ENCODE data around the genes KANK3, OR1M1 and OLFM2.

DNA sequence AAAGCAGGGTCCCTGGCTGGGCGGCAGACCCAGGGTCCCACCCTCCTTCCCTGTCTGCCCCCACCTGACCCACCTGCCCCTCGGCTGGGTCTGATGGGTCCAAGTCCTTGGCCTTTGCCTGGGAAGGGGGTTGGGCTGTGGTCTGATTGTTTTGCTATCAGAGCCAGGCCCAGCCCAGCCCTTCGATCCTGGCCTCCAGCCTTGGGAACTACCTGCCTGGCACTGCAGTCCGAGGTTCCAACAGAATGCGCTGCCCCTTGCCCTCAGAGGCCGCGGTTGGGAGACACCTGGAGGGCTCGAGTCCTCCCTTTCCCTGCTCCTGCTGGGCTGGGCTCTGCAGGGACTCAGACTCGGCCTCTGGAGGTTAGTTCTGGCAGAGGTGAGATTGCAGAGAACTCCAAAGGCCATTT is 1.6 kb downstream of the CCL25 start:
- PRO-cap, result no peak

GRCh38 chr19:8194392-8194965 is 14.7 kb upstream of the CERS4 start:
- PRO-cap, result no peak

- PRO-cap, result no peak
Observed at GRCh38 chr19:8322424-8322549, 991 bp downstream of the RPS28 start.

DNA sequence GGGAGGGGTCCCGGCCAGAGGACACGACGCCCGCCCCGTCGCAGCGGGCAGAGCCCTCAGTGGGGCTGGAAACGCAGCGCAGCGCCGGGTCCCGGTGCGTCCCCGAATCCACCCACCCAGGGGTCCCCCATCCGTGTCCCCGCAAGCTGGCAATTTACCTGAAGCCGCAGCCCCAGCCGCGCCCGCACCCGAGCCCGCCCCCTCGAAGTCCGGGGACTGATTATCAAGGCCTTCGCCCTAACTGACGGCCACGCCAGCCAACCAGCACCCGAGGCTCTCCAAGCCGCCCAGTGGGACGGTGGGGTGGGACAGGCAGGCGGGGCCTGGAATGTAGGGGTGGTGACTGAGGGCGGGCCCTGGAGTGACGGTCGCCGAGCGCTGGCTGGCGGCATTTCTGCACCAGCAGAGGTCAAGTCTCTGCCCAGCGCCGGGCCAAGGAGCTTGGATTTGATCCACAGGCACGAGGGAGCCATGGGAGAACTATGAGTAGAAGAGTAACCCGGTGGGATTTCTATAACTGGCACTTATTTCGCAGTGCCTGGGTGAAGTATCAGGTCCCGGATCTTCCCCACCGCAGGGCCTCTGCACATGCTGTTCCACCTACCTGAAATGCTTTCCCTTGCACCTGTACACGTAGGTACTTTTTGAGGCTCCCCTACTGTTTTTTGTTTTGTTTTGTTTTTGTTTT is at the start of gene KANK3:
TSS of gene KANK3 (minus strand) at position 196 of the 688 bp plus-strand sequence.
- PRO-cap, result unidirectional peak, minus-strand start at position 196 of the sequence

- PRO-cap, result no peak
Observed at GRCh38 chr19:8394789-8395296, 4.7 kb downstream of the RAB11B start.

GRCh38 chr19:8445940-8446528 is 1.3 kb downstream of the HNRNPM start:
- PRO-cap, result no peak

- PRO-cap, result no peak
Observed at GRCh38 chr19:8490231-8491296, 11.9 kb downstream of the PRAM1 start.

- PRO-cap, result no peak
Observed at GRCh38 chr19:8506754-8507231, 4.4 kb upstream of the PRAM1 start.

- PRO-cap, result no peak
Observed at GRCh38 chr19:8575335-8576168, 1.7 kb downstream of the MYO1F start.

- PRO-cap, result no peak
Observed at GRCh38 chr19:8600791-8601131, 9.8 kb downstream of the ADAMTS10 start.

DNA sequence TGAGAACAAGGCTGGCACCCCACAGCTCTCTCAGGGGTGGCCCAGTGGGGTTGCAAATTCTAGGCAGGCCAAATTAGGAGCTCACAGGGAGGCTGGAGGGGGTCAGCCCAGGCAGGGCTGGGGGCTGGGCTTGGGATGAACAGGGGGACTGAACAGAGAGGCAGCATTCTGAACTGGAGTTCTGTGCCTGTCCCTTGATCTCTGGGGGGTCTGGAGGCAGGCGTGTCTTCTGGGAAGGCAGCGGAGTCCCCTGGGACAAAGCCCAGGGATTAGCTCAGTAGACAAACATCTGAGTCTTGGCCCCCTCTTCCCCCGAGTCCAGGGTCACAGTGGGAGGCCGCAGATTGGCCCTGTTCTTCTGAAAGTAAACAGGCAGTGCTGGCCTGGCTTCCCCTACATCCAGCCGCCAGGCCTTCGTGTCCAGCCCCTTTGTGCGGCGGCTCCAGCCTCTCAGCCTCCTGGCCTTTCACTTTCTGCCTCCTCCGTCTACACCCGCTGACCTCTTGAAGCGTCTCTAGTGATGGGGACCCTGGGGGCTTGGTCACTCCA is 912 bp downstream of the NFILZ start:
- PRO-cap, result no peak

DNA sequence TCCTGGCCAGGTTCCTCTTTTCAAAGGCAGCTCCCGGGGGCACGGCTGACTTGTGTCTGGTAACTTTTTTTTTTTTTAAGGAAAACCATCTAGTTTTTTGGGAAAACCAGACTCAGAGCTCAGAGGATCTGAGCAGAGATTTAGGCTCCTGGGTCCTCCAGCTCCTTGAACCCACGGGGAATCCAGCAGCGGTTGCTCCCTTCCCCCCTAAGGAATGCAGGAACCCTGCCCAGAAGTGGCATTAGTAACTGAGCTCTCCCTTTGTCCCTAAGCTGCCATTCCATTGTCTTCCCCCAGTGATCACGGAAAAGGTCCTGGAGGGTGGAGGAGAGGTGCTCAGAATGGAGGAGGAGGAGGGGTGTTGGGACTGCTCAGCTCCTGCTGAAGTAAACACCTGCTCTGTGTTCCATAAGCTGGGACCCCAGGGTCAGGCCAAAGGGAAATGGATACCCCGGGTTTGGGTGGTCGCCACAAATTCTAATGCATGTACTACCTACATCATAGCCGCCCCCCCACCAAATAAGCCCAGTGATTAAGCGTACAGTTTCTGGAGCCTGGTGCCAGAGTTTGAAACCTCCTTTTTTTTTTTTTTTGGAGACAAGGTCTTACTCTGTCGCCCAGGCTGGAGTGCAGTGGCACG is 16.7 kb upstream of the OR1M1 start:
- PRO-cap, result no peak

DNA sequence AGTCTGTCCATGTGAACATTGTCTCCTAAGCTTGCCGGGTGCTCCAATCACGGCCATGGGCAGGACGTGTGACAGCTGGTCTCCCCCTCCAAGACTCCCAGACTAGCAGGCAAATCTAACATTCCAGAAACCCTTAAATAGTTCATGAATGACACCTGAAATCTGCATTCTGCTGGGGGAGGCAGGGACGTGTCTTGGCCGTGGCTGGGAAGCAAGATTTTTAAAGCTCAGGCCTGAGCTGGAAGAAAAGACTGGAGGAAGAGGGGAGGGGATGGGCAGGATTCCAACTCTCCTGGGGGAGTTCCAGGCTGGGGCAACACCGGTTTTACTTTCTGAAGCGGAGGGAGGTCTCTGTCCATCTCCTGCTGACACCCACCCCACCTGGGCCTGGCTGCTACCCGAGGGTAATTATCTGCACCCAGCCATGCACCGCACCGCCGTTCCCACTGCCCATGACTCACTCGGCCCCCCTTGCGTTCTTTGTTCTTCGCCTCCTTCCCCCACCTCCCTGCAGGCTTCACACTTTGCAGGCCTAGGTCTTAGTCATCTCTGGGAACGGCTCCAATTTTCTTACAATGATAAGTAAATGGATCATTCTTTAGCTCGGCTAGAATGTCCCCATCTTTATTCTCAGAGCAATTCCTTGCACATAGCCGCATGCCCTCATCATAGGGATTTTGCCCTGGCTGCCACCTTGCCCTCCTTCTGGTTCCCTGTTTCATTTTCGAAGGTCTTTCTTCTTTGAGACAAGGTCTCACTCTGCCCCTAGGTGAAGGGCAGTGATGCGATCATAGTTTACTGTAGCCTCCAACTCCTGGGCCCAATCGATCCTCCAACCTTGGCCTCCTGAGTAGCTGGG is 11.3 kb upstream of the OR1M1 start:
- PRO-cap, result no peak

DNA sequence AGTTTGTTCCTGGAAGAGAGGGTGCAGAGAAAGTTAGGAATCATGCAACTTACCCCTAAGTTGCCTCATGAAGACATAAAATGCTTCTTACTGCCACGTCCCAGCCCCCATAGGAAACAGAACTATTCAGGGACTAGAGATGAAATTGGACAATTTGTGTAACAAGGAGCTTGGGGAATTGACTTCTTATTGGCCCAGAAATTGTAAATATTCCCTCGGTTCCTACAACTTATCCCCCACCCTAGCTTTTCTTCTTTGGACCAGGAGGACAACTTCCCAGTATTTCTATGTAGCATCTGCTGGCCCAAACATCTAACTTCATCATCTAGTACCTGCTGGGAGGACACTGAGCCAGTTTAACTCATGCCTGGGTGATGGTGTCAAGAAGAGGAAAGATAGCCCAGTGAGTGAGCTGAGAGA is at the start of gene OR1M1:
TSS of gene OR1M1 (plus strand) at position 307 of the 420 bp plus-strand sequence.
- PRO-cap, result no peak

- PRO-cap, result no peak
Observed at GRCh38 chr19:9323232-9323685, 720 bp upstream of the ZNF559 start.

GRCh38 chr19:9418511-9419081 is 16.8 kb downstream of the ZNF266 start:
- PRO-cap, result no peak

DNA sequence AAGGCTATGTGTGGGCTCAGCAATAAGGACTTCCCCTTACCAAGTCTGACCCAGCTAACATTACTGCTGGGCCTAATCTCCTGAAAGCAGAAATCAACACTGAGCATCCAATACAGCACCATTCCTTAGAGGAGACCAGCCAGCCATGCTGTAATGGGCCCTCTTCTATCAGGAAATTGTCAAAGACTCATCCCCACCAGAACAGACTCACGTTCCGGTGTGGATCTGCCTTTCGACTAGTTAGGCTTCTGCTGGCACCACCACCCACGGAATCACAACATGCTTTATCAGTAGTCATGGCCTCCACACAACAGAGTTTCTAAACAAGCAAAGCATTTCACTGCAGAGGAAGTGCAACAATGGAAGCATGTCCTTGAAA is 12.3 kb downstream of the ZNF266 start:
- PRO-cap, result unidirectional peak, minus-strand start at position 274 of the sequence

DNA sequence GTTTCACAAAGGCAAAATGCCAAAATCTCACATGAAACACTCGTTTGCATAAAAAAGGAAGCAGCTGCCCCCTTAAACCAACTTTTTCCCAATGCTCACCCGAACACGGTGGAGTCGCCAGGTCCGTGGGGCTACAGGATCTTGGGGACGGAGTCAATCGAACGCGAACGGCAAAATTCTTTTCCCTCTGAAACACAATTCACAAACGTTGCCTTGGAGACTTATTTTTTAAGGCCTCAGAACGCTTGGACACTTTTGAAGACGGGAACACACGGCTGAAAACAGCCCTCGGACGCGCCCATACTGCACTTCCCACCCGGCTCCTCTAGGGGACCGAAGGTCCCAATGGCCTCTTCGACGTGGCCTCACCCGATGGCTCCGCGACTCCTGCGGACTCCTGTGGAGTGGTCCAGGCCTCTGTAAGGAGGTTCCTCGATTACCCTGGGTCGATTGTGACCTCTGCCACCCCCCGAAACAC is 348 bp downstream of the ZNF560 start:
- PRO-cap, result no peak

- PRO-cap, result no peak
Observed at GRCh38 chr19:9936155-9936848, at the start of gene OLFM2. OLFM2 (minus strand) TSS chr19:9936515.

DNA sequence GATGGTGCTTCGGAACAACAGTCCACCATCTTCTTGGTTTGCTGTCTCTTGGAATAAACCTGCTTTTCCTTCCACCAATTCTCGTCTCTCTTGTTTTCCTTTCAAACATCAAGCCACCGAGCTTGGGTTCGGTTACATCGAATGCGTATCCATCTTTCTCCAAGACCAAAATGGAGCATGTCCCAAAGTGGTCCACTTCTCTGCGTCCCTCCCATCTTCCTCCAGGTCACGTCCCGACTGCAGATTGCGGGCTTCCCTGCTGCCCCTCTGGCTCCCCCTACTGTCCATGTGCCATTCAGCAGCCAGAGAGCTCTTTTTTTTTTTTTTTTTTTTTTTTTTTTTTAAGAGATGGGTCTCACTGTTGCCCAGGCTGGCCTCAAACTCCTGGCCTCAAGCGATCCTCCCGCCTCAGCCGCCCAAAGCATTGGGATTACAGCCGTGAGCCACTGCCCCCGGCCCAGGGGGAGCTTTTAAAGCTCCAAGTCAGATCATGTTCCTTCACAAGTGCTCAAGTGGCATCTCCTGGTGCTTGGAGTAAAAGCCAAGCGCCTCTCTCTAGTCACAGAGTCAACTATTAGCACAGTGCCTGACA is 10.1 kb downstream of the COL5A3 start:
- PRO-cap, result no peak

Measured in aorta (tissue), 1 donor.